Vein endothelial cell (primary cell): Measurements from ENCODE around the genes ALDH16A1 and ATF5.

DNA sequence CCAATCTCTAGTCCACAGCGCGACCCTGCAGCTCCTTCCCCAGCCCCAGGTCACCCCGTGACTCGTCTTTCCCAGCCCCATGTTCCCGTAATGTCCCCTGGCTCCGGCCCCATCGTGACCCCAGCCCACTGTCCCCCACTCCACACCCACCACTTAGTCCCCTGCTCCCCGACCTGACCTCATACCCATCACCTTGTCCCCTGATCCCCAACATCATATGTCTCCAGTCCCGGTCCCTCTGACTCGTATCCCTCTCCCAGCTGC, 3.2 kb downstream of the CD37 start:
- CAGE, long polyA plus RNA = no peak

DNA sequence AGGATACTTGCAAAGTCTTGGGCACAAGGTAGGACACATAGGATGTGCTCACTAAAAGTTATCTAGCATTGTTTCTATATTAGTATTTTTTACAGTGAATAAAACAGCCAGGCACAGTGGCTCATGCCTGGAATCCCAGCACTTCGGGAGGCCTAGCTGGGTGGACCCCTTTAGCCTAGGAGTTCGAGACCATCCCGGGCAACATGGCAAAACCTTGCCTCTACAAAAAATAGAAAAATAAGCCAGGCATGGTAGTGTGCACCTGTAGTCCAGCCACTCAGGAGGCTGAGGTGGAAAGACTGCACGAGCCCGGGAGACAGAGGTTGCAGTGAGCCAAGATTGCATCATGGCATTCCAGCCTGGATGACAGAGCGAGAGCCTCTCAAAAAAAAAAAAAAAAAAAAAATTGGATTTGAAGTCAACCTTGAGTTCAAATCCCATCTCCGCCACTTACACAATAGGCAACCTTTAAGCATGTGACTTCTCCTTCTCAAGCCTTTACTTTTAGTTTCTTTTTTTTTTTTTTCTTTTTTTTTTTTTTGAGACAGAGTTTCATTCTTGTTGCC, 11.9 kb downstream of the KASH5 start:
- CAGE, long polyA plus RNA = no peak

DNA sequence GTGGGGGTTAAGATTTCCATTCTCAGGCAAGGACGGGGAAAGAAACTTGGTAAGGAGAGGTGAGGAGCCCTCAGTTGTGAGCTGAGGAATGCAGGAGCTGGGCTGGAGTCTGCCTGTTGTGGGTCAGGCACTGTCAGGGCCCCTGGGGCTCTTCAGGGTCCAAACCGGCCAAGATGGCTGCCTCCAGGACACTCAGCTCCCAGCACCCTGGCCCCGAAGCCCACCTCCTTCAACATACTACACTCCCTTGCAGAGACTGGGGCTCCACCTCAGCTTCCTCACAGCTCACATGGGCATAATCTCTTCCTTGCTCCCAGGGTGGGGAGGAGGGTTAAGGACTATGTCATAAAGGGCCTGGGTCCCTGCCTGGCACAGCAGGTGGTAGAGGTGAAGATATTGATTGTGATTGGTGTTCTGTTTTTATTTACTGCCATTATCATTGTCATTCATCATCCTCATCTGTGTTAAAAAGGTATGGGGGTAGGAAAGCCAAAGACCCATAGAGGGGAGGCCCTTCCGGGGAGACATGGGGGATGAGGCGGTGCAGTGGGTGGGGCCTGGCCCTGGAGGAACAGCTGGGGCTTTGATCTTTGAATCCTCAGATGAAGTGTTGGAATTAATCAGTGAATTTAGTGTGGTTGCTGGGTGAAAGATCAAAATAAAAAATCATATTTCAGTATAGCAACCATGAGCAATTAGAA, 7.6 kb downstream of the PTH2 start:
- CAGE, long polyA plus RNA = no peak

DNA sequence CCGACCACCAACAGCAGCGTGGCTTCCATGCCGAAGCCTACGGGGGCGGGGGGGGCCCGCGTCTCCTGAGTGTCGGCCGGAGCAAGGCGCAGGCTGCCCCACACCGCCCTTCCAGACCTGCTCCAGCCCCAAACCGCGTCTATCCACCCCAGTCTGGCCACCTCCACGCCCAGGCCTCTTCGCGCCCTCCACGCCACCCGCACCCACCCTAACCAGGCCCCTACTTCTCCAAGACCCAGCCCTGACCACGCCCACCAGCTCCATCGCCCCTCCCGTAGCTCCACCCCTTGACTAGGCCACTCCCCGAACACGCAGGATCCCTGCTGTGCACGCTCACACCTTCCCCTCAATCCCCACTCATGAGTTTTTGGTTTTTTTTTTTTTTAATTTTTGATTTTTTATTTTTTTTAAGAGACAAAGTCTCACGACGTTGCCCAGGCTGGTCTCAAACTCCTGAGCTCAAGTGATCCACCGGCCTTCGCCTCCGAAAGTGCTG, 6.3 kb downstream of the GFY start:
- CAGE, long polyA plus RNA = no peak

GRCh38 chr19:49452834-49453756, at the start of gene ALDH16A1:
Gene ALDH16A1, plus strand, starts transcription at chr19:49453225.
- CAGE, long polyA plus RNA = no peak

GRCh38 chr19:49496931-49497833, 948 bp downstream of the RPS11 start:
- CAGE, long polyA plus RNA = no peak

DNA sequence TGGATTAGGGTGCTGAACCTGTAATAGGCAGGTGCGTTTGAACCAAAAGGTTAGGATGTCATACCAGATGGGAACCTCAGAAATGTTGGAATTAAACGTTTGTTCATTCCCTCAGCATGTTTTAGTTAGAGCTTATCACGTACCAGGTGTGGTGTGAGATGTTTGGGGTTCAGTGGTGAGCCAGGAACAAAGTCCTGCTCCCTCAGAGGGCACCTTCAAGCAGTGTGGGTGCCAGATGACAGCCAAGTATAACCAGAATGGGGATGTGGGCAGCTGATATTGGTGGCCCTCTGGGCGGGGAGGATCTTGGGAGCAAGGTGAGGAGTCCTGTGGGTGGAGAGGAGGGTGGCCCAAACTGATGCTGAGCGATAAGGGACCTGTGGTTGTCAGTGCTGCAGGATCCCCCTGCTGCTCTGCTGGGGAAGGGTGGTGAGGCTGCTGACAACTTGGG, 2.6 kb downstream of the RPS11 start:
- CAGE, long polyA plus RNA = no peak

- CAGE, long polyA plus RNA = no peak
These were observed 24.0 kb downstream of the RRAS start for GRCh38 chr19:49615862-49616381.

DNA sequence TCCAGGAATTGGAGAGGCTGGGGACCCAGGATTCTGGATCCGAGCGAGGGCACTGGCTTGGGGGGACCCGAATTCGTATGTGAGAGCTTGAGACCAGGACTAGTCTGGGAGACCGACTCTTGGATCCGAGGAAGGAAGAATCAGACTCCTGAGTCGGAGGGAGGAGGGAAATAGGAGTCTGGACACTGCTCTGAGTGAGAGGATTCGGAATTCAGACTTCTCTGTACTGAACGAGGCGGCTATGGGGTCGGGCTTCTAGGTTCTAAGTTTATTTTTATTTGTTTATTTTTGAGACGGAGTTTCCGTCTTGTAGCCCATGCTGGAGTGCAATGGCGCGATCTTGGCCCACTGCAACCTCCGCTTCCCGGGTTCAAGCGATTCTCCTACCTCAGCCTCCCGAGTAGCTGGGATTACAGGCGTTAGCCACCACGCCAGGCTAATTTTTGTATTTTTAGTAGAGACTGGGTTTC, 930 bp upstream of the SCAF1 start:
- CAGE, long polyA plus RNA = no peak

DNA sequence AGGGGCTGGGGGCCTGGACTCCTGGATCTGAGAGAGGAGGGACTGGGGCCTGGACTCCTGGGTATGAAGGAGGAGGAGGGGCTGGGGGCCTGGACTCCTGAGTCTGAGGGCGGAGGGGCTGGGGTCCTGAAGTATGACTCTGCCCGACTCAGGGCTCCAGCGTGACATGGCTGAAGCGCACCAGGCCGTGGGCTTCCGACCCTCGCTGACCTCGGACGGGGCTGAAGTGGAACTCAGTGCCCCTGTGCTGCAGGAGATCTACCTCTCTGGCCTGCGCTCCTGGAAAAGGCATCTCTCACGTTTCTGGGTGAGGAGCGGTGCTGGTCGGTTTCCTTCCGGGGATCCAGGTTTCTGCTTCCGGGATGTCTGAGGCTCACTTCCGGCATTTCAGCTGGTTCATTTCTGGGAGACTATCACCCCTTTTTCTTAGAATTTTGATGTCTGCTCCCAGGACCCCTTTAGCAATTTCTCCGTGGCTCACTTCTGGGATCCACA, 1.2 kb downstream of the CPT1C start:
- CAGE, long polyA plus RNA = no peak

DNA sequence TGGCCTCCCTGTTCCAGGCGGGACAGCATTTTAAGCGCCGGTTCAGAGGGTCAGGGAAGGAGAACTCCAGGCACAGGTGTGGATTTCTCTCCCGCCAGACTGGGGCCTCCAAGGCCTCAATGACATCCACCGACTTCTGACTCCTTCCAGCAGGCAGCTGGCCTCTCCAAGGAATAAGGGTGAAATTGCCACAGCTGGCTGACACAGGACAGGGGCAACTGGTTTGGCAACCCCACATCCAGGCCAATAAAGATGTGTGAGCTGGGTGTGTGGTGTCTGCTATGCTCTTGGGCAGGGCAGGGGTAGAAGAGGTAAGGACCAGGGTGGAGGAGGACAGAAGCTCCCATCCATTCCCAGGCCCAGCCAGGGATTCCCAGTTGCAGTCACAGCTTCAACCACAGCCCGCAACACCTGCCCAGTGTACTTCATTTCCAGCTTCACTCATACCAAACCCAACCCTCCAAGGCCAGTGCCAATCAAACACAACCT, 22.6 kb downstream of the CPT1C start:
- CAGE, long polyA plus RNA = no peak

DNA sequence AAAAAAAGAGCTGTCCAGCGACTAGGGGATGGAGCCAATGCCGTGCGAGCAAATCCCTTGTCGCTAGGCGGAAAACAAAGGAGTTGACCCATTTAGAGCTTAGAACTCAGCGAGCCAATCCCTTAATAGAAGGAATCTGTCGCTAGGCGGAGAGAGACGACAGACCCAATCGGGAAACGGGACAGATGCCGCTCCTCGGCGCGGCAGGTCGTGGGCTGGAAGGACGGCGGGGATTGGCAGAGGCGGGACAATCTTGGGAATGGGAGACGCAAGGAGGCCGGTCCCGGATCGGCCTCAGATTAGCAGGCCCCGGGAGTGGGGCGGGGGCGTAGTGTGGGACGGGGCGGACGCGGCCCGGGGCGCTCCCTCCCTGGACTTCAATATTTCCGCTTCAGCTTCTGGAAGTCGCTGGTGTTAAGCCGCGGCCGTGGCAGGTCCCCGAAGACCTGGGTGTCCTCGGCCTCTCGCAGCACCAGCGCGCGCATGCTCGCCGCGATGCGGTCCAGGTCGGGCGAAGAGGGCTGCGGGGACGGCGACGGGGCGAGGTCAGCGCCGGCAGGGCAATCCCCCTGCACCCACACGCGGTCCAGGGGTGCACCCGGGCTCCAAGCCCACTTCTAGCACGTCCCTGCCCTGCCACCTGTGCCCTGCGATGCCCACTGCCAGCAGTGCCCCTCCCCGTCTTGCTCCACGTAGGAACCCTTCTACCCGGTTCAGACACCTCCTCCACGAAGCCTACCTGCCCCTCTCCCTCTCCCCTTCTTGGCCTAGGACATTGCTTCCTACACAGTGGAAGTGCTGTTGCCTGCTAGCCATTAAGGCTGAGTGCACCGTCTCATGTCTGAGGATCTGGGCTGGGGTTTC, 2.4 kb upstream of the PNKP start:
- CAGE, long polyA plus RNA = no peak

DNA sequence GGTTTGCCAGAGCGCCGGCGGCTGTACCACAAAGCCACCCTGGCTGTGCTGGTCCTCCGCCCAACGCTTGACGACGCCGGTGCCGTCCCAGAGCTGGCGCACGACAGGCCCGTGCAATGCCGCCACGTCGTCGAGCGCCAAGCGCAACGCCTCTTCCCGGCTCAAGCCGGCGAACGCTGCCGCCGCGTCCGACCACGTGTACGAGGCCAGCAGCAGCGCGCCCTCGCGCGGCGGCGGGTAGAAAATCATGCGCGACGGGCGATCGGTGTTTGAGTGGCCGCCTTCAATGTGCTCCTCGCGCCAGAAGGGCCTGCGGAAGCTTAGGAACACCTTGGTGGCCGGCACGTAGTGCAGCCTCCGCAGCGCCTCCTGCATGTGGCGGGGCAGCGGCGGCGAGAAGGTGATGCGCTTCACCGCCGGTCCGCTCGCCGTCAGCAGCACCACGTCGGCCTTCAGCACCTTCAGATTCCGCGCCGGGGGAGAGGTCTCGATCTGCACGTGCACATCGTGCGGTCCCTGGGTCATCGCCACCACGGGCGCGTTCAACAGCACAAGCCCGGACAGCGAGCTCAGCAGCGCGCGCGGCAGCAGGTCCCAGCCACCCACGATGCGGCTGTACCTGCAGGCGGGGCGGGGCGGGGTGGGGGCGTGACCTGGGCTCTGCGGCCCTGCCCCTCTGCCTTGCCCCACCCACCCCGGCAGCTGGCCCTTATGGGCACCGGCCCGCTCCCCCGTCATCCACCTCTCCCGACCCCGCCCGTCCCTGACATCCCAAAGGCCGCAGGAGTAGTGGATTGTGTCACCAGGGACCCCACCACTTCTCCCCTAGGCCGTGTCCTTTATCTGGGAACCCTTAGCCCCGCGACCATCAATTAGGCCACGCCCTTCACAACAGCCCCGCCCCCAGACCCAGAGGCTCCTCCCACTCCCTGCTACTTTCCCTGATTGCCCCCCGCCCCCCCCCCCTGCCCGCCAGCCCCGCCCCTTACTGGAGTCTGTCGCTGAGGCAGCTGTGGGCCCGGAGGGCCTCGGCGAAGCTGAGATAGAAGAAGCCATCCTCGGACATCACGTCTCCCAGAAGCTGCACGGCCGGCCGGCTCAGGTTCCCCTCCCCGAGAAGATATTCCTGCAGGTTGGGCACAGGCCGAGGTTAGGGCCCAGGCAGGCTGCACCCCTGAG, 6.3 kb downstream of the IL4I1 start:
- CAGE, long polyA plus RNA = no peak

DNA sequence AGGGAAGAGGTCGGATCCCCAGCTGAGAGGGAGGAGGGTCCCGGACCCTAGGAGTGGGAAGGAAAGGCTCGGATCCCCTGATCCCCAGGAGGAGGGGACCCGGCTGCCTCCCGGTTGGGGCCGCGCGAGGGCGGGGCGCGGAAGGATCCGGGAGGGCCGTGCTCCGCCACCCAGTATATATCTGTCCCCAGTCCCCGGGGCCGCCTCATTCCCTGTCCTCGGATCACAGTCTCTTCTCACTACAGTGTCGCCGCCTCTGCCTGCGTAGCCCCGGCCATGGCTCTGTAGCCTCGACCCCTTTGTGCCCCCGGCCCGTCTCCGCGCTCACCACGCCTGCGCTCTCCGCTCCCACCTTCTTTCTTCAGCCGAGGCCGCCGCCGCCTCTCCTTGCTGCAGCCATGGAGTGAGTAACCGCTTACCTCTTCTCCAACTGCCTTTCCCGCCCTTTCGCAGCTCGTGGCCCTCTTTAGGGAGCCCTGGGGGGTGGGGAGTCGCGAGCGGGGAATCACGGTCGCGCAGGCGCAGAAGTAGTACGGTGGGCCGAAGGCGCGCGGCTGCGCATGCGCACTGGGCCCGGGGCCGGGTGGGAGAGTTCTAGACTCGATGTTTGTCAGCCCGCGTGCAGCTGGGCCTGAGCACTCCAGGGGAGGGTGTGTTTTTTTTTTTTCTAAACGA, at the start of gene ATF5:
Gene ATF5, plus strand, starts transcription at position 208 of the 675 bp plus-strand sequence.
- CAGE, long polyA plus RNA = start-site peak on the plus strand centred at position 207 of the sequence, 5 bp wide, 109 and 75 reads in 2 replicates

DNA sequence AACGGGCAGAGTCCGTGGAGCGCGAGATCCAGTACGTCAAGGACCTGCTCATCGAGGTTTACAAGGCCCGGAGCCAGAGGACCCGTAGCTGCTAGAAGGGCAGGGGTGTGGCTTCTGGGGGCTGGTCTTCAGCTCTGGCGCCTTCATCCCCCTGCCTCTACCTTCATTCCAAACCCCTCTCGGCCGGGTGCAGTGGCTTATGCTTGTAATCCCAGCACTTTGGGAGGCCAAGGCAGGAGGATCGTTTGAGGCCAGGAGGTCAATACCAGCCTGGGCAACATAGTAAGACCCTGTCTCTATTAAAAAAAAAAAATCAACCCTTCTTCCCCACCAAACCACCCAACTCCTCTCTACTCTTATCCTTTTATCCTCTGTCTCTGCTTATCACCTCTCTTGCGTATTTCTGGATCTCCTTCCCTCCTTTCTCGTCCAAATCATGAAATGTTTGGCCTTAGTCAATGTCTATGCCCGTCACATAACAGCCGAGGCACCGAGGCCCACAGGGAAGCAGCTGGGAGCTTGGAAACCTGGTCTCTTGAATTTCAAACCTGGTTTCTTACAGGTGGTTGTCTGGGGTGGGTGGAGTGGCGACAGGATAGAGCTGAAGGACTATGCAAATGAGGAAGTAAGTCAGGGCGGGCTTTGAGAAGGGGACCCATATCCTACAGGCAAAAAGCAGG, 3.8 kb upstream of the NUP62 start:
- CAGE, long polyA plus RNA = no peak

DNA sequence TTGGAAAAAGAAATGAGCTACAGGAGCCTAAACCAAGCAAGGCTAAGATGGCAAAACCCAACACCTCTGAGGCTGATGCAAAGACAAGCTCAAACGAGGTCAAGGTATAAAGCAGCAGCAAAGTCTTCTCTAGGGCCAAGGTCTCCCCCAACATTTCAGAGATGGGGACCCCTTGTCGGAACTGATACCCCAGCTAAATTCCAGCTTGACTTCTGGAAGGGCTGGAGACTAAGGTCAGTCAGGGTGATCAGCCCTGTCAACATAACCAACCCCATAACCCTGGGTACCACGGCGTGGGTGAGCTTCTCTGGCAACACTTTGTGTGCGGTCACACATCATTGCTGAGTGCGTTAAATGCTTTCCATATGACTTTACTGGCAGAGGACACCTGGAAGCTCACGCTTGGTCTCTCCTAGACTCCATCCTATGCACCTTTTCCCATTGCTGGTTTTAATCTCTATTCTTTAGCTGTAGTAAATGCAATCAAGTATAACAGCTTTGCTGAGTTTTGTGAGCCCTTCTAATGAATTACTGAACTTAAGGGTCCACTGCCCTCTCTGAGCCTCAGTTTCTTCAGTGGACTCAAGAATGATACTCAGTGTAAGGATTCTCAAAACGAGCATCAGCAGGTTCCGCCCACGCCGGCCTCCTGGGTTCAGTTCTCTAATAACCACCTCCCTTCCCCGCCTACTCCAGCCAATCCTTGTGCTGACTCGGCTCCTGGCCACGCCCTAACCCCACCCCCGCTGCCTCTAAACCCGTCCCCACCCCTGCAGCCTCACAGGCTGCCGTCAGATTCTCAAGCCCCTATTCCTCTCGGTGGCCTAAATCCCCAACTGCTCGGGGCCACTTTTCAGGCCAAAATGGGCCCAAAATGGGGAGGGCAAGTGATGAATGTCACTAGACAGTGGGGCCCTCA, 24.3 kb downstream of the ZNF473 start:
- CAGE, long polyA plus RNA = no peak

- CAGE, long polyA plus RNA = no peak
These were observed 4.8 kb upstream of the MYH14 start for GRCh38 chr19:50198723-50199010.

- CAGE, long polyA plus RNA = no peak
These were observed 17.1 kb downstream of the KCNC3 start for GRCh38 chr19:50311828-50312675.

DNA sequence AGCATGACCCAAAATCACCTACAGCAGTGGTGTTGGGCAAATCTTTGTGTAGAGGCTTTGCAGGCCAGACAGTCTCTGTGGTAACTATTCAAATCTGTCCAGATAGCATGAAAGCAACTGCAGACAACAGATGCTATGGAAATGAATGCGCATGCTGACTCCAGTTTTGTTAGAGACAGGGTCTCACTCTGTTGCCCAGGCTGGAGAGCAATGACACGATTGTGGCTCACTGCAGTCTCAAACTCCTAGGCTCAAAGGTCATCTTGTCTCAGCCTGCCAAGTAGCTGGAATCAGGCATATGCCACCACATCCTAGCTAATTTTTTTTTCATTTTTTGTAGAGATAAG, 12.1 kb upstream of the KCNC3 start:
- CAGE, long polyA plus RNA = no peak

- CAGE, long polyA plus RNA = no peak
These were observed 3.4 kb downstream of the POLD1 start for GRCh38 chr19:50387171-50388342.